ENCODE data around the gene ZNF735.

- PRO-cap, 2 experiments: no peak in any of the 2 experiments
Measured at GRCh38 chr7:55464645-55465531, 99.8 kb downstream of the LANCL2 start.

GRCh38 chr7:55515440-55516441 lies 56.6 kb downstream of the VOPP1 start:
- PRO-cap, 2 experiments: no peak in any of the 2 experiments

- PRO-cap, 2 experiments: peak in 1 of 2 experiments; most common minus-strand start chr7:55574174 (in 1)
Measured at GRCh38 chr7:55574114-55574728, 1.9 kb upstream of the VOPP1 start.

- PRO-cap, 2 experiments: no peak in any of the 2 experiments
Measured at GRCh38 chr7:55689004-55689982, 117.0 kb upstream of the VOPP1 start.

DNA sequence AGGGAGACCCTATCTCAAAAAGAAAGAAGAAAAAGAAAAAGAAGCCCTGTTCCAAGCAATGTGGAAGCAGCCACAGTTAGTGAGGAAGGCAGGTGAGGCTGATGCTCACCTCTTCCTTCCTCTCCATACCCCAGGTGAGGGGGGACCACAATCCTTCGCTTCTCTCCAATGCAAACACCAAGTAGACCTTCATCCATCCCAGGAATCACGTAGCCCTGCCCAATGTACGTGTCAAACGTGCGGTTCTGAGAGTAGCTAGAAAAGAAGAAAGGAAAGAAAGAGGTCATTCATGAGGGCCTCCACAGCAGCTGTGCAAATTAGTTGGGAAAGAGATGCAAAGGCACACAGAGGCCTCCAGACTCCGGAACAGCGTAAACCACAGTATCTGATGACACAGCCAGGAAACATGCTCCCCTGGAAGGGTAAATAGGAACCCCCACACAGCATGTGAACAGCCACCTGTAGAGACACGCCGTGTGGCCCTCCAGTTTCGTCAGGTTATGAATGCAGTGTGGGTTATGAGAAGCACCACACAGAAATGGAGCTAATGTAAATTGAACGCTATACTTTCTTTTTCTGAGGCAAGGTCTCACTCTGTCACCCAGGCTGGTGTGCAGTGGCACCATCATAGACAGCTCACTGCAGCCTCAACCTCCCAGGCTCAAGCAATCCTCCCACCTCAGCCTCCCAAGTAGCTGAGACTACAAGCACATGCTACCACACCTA lies 126.8 kb upstream of the VOPP1 start:
- PRO-cap, 2 experiments: no peak in any of the 2 experiments

DNA sequence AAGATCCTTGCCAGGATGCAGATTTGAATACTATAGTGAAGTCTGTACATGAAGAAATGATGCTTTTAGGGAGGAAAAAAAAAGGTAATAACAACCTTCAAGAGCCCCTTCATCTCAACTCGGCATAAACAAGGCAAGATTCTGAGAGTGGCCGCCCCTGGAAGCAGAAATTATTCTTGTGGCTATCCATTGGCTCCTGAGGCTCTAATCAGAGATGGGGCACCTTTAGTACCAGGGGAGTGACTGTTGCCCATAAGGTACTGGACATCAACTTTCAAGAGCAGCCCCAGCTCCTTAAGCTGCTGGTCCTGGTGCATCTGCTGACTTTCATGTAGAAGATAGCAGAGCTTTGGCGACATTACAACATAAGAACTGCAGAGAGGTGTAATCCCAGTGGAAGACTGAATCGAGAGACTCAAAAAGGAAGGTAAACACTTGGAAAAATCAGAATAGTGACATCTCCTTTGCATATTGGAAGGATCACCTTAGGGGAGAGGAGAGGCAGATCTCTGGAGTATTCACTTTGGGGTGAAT lies 24.5 kb downstream of the ZNF713 start:
- PRO-cap, 2 experiments: no peak in any of the 2 experiments

GRCh38 chr7:56058227-56058868 lies 5.7 kb upstream of the SUMF2 start:
- PRO-cap, 2 experiments: no peak in any of the 2 experiments

DNA sequence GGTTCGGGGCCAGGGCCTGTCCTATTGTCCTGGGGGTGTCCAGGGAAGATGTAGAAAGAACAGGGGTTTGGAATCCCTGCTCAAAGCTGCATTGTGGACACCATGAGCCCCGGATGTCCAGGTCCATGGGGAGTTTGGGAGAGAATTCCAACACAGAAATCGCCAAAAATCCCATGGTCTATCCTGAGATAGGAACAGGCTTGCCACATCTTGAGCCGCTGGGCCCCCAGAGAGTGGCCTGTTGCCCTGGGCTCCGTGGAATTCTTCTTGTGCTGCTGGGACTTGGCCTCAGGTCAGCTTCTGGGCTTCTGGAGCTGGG lies 376.3 kb upstream of the NUPR2 start:
- PRO-cap, 2 experiments: no peak in any of the 2 experiments

DNA sequence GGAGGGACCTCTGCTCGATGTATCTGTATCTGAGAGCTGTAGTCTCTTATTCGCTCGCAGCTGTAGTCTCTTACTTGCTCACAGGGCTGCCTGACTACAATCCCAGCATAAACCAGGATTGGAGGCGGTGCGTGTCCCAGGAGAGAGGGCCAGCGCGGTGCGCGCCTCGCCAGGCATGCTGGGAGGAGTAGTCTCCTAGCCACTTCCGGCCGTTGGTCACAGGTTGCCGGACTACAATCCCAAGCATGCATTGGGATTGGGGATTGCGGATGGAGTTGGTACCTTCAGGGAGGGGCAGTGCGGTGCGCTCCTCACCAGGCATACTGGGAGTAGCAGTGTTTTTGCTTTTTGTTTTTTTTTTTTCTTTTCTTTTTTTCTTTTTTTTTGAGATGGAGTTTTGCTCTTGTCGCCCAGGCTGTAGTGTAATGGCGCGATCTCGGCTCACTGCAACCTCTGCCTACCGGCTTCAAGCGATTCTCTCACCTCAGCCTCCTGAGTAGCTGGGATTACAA lies 421.8 kb upstream of the NUPR2 start:
- PRO-cap, 2 experiments: no peak in any of the 2 experiments

DNA sequence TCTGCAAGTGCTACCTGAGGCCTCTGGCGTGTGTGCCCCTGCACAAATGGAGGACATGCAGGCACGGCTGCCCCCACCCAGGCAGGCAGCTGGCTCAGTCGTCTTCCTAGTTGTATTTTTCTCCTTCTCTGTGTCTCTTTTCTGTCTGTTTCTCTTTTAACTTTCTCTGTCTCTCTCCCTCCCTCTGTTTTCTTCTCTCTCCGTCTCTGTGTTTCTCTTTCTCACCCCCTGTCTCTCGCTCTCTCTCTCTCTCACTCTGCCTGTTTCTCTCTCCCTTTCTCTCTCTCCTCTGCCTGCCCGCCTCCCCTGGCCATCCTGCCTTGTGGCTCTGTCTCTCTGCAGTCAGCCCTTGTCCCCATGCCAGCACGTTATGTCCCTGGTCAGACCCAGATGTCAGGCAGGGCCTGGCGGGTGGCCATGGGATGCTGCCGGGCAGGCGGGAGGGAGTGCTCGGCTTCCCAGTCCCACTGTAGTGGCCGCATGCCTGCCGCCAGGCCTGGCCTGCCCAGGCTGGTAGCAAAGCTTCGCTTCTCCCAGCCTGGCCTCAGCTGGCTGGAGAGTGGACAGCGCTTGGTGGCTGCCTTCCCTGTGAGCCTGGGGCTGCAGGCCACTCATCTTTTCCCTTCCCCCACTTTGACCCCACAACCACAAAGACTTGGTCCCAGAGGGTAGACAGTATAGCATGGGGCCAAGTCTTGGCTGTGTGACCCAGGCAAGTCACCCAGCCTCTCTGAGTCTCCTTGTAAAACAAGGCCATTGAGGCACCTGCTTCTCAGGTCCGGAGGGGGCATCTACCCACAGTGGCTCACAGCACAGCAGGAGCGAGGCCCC lies 121.5 kb upstream of the ZNF716 start:
- PRO-cap, 2 experiments: no peak in any of the 2 experiments

- PRO-cap, 2 experiments: no peak in any of the 2 experiments
Measured at GRCh38 chr7:57770541-57771029, 320.6 kb downstream of the ZNF716 start.

DNA sequence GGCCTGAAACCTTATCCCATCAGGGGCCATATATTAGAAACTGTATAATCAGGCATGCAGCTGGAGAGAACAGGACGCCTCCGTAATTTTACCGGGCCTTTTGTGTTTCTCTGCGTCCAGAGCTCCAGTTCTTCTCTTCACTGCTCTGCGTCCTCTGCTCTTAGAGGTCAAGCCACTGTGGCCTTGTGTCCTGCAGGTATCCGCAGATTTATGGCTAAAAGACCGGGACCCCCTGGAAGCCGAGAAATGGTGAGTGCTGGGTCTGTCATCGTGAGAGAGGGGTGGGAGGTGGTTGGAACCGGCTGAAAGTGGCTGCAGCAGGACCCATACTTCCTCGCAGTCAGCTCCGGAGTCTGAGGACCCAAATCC lies at the start of gene ZNF735:
Gene ZNF735, plus strand, starts transcription at position 211 of the 369 bp plus-strand sequence.
- PRO-cap, 2 experiments: no peak in any of the 2 experiments

- PRO-cap, 2 experiments: no peak in any of the 2 experiments
Measured at GRCh38 chr7:64433566-64434072, 119.9 kb downstream of the ZNF736 start.

GRCh38 chr7:64613578-64614075 lies 50.8 kb upstream of the ZNF680 start:
- PRO-cap, 2 experiments: no peak in any of the 2 experiments

- PRO-cap, 2 experiments: no peak in any of the 2 experiments
Measured at GRCh38 chr7:64947078-64948176, 44.4 kb downstream of the ZNF273 start.

DNA sequence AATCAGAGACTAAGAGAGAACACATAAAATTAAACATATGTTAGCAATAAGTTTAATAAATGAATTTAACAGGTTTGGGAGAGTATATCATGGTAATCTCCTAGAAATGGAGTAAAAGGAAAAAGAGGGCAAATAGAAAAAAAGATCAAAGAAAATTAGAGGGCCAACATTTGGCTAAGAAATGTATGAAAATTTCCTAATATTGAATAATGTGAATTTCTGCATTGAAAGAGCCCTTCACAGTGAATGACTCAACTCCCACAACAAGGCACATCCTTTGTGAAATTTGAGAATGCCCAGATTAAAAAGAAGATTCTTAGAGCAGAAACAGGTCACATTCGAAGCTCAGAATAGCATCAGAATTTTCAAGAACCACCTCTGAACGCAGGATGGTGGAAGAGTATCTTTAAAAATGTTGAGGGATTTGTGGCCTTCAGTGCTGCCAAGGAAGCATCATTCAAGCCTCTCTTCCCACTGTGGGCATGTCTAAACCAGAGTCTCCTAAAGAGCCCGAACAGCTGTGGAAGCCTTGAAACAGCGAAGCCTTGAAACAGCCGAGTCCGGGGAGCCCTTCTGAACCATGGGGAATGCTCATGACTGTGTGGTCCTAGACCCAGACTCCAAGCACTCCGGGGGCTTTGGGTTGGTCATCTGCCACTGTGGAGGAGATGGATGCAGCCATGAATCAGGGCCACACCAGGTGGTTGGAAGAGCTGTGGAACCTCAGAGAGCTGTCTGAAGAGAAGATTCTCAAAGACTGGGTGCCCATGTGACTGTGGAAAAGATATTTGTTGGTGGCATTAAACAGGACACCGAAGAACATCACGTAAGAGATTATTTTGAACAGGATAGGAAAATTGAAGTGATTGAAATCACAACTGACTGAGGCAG lies 43.5 kb downstream of the GUSB start:
- PRO-cap, 2 experiments: no peak in any of the 2 experiments

- PRO-cap, 2 experiments: no peak in any of the 2 experiments
Measured at GRCh38 chr7:65955558-65956256, 26.3 kb downstream of the GUSB start.

DNA sequence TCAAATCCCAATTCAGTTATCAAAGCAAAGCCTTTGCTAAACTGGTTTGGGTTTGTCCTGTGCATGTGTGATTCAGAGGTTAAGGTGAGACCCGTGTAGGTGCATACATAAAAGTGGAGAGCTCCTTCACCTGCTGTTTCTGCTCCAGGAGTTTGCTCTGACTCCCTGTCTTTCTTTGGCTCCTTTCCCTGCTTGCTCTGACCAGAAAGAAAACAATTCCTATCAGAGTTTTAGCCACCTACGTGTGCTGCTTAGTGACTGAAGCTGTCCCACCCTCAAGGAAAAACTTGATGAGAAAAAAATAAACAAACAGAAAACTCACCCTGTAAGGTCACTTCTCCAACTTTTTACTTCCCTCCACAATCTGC lies 101.1 kb downstream of the TPST1 start:
- PRO-cap, 2 experiments: no peak in any of the 2 experiments

- PRO-cap, 2 experiments: peak in 2 of 2 experiments; most common minus-strand start chr7:66315441 (in 2)
Measured at GRCh38 chr7:66315067-66315762, 110.1 kb downstream of the TPST1 start.

GRCh38 chr7:66333344-66333853 lies 128.3 kb downstream of the TPST1 start:
- PRO-cap, 2 experiments: no peak in any of the 2 experiments

All from Metastatic Liver Carcinoma in the Adrenal Gland (tissue), 2 donors.